Measurements from ENCODE around the genes GLS2, GPR182, MYO1A and NAB2.

GRCh38 chr12:56487349-56488460 lies at the start of gene GLS2:
Gene GLS2, minus strand, starts transcription at chr12:56488161.
- PRO-cap, result unidirectional peak, minus-strand start at chr12:56488140; bidirectional peak, plus-strand start at chr12:56488524, minus-strand start at chr12:56488389

GRCh38 chr12:56488461-56488718 lies 429 bp upstream of the GLS2 start:
- PRO-cap, result bidirectional peak, plus-strand start at chr12:56488524, minus-strand start at chr12:56488389

DNA sequence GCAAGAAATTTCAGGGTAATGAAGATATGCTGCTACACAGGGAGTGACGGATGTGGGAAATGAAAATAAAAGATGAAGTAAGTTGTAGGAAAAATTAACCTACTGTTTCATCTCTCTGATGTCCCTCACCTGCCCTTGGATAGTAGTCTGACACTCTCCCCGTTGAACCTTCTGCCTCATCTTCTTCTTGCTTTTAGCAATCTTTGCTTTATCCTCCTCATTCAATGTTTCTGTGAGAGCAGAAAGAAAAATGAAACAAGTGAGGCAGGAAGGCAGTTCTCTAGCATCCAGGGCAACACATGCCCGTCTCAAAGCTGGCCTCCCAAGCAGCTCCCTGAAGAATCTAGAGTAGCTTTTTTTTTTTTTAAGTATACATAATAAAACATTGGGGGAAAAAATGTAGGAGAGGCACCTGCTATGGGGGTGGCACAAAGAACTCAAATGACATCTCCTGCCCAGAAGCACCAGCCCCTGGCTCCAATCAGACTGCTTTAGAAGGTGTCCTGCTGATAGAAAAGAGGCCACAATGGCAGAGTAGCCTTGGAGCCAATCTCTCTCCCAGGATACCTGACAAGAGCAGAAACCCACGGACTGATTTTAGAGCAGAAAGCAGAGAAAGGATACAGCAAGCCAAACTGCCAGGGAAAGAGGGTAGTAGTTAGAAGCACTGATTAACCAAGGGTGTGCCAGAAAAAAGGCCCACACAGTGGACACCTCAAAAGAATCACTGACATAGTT lies 23.5 kb downstream of the BAZ2A start:
- PRO-cap, result no peak

DNA sequence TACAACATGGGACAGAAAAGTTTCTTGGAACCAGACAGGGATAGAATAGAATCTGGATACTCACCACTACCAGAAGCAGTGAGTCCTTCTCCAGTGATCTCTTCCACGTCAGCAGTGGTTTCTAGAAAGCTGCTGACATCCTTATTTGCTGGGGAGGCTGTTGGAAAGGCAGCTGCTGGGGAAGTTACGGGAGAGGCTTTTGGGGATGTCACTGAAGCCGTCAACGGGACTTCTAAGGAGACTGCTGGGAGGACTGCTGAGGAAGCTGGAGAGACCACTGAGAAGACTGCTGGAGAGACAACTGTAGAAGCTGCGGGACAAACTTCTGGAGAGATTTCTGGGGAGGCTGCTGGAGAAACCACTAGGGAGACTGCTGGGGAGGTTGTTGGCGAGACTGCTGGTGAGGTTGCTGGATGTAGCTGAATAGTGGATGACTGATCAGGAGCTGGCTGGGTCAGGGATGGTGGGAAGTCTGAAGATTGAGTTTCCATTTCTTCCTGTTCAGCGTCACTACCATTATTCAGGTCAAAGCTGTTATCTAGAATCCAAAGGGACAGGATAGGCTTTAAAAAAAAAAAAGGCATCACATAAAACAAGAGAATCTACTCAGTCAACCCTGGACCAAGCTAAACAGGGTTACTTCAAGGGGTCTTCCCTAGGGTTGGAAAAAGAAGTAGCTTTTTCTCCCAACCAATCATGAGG lies 18.3 kb downstream of the BAZ2A start:
- PRO-cap, result no peak

DNA sequence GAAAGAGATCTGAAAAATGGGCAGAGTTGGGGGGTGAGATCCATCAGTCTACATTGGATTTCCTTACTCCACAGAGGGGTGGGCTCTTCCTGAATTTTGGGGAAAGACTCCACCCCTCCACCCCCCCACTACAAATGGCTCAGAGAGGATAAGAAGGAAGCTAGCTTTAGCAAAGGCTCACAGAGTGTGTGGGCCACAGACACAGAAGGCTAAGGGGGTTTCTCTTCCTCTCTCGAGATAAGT lies 1.6 kb upstream of the BAZ2A start:
- PRO-cap, result no peak

DNA sequence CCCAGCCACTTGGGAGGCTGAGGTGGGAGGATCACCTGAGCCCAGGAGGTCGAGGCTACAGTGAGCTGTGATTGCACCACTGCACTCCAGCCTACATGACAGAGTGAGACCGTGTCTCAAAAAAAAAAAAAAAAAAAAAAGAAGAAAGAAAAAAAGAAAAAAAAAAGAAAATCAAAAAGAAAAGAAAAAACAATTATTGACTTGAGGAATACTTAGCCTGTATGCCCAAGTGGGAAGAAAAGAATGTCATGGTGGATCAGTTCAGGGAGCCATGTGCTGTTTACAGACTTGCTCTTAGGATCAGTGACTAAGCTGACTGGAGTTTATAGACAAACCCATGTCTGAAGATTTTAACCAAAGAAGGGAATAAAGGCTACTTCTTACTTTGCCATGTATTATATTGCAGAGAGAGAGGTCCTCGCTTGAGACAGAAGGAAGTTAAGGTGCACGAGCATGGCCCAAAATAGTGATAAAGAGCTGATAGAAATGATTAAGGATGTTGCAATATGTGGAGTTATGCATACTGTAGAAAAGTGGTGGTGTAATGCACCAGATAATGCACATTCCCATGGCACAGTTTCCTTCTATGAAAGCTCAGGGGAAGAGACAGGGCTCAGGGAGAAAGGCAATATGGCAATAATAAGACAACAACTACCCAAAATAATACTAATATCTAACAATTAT lies 969 bp downstream of the HSD17B6 start:
- PRO-cap, result no peak

DNA sequence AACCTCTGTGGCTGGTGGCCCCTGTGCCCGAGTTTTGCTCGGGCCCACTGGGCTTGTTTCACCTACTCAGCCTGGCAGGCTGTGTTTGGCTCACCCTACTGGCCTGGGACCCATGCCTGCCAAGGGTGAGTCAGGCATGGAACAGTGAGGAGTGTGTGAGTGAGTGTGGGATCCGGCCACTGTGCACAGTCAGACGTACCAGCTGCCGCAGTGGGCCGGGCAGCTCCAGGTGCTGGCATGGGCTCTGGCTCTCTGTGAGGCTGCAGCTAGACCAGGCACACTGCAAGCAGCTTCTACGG lies 40.6 kb downstream of the HSD17B6 start:
- PRO-cap, result no peak

- PRO-cap, result no peak
These were observed 35.3 kb downstream of the SDR9C7 start for GRCh38 chr12:56898740-56899443.

DNA sequence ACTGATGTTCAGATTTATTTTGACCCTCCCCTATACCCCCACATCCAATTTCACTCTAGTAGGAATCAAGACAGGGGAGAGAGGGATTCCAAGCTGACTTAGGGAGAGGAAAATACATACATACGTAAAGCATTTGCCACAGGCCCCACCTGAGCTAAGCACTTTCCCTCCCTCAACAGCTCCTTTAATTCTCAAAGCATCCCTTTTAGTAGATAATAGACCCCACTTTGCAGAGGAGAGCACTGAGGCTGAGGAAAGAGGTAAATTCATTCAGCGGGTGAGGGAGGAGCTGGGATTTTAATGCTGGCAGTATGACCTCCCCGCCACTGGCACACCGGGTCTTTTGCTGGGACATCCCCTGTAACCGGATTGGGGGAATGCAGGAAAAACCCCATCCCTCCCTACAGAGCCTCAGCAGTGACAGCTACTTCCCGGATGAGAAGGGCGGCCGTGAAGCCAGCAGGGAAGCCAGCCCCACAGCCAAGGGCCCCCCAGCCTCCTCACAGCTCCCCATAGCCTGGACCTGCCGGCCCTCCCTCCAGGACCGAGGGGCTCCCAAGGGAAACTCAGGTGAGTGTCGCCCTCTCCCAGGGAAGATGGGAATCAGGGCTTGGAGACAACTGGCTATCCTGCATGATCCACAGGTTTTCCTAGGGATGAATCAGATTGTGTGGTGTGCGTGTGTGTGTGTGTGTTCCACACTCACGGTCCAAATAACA lies at the start of gene GPR182:
Gene GPR182 (plus strand): TSS at position 414 of the 719 bp plus-strand sequence.
- PRO-cap, result no peak

DNA sequence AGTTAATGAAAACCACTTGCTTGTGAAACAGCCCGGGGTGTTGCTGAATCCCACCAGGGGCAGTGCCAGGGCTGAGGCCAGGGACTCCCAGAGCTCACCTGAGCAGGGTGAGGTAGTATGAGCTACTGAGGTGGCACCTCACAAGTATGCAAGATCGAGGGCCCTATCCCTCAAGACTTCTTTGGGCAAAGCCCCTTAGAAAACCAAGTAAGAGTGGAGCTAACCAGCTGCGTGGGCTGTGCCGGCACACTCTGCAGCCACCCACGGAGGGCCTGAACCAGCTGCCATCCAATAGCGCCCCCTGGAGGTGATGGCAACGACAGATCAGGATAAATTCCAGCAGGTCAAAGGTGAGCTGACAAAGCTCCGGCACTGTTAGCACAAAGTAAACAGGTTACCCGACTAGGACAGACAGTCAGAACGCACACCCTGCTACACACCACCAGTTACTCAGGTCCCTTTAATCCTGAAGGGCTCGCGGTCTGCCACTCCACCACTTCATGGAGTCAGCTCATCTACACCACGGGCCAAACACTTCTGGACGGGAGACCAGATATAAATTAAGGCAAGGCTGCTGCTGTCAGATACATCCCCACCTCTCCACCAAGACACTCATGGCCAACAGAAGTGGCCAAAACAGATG lies 4.9 kb downstream of the ZBTB39 start:
- PRO-cap, result no peak

DNA sequence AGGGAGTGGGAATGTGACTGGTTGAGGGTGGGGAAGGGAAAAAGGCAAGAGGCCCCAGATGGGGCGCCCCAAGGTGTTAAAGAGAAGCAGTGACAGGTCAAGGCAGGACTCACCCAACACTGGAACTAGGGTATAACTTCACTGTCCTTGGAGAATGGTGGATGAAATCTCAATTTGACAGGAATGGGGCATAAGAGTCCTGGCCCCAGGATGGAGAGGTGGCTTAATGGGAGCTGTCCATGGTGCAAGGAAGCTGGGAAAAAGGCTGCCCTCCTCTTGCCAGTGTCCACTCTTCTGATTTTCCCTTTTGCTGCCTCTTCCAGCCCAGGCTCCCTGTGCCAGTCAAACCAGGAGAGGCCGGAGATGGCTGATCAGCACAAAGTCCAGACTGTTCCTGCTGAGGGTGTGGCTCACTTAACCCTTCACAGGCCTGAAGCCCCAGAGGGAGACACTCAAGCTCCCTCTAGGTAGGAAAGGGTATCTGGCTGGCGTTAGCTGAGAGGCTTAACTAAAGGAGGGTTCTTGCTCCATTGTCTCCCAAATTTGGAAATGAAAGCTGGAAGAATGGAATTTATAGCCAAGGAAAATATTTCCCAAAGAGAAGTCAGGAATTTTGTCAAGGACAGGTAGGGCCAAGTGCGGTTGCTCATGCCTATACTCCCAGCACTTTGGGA lies at the start of gene MYO1A:
Gene MYO1A (minus strand): TSS at position 356 of the 674 bp plus-strand sequence.
- PRO-cap, result no peak

GRCh38 chr12:57087697-57088415 lies 1.1 kb upstream of the NAB2 start:
- PRO-cap, result bidirectional peak, plus-strand start at chr12:57088093, minus-strand start at chr12:57087860

GRCh38 chr12:57088949-57089613 lies at the start of gene NAB2:
Gene NAB2, plus strand, starts transcription at chr12:57089114.
- PRO-cap, result bidirectional peak, plus-strand start at chr12:57089118, minus-strand start at chr12:57088615; bidirectional peak, plus-strand start at chr12:57089677, minus-strand start at chr12:57089357

- PRO-cap, result no peak
These were observed 5.1 kb downstream of the LRP1 start for GRCh38 chr12:57133322-57133749.

- PRO-cap, result no peak
These were observed 12.8 kb downstream of the LRP1 start for GRCh38 chr12:57140984-57141669.

GRCh38 chr12:57145606-57146172 lies 17.4 kb downstream of the LRP1 start:
- PRO-cap, result no peak

DNA sequence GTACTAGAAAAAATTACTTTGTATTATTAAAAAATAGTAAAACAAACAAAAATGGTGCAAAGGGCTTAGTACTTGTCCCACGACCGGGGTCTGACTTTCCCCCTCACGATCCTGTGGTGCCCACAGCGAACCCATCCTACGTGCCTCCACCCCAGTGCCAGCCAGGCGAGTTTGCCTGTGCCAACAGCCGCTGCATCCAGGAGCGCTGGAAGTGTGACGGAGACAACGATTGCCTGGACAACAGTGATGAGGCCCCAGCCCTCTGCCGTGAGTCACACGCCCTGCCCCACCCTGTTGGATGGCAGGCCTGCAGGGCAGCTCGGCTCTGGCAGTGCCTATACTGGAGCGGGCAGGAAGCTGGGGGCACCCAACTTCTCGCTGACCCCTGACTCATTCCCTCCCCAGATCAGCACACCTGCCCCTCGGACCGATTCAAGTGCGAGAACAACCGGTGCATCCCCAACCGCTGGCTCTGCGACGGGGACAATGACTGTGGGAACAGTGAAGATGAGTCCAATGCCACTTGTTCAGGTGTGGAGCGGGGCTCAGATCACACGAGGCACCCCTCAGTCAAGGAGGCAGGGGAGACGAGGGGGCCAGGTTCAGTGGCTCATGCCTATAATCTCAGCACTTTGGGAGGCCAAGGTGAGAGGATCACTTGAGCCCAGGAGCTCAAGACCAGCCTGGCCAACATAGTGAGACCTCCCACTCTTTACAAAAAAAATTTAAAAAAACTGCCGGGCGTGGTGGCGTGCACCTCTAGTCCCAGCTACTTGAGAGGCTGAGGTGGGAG lies 37.6 kb downstream of the LRP1 start:
- PRO-cap, result no peak

DNA sequence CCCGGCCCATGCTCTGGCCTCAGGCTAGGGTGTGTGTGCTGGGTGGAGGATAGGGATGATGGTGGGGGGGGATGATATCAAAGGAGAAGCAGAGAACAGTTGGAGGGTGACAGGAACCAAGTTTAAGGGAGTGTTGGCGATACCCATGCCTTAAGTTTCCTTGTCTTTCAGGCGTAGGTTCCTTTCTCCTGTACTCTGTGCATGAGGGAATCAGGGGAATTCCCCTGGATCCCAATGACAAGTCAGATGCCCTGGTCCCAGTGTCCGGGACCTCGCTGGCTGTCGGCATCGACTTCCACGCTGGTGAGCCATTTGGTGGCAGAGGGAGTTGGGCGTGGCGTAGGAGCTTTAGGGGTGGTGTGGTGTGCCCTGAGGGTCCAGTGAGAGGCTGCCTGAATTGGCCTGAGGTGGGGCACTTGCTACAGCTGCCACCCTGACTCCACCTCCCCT lies 33.4 kb upstream of the NXPH4 start:
- PRO-cap, result no peak

GRCh38 chr12:57185452-57186062 lies 31.0 kb upstream of the NXPH4 start:
- PRO-cap, result no peak

GRCh38 chr12:57207514-57207713 lies 9.2 kb upstream of the NXPH4 start:
- PRO-cap, result no peak

Data from sciatic nerve (tissue), 1 donor.